PC-3 (cell line): ENCODE data around the genes RNF126, FSTL3 and PRSS57.

GRCh38 chr19:294449-294958 is 3.3 kb upstream of the PLPP2 start:
- RAMPAGE, long total RNA = no peak

DNA sequence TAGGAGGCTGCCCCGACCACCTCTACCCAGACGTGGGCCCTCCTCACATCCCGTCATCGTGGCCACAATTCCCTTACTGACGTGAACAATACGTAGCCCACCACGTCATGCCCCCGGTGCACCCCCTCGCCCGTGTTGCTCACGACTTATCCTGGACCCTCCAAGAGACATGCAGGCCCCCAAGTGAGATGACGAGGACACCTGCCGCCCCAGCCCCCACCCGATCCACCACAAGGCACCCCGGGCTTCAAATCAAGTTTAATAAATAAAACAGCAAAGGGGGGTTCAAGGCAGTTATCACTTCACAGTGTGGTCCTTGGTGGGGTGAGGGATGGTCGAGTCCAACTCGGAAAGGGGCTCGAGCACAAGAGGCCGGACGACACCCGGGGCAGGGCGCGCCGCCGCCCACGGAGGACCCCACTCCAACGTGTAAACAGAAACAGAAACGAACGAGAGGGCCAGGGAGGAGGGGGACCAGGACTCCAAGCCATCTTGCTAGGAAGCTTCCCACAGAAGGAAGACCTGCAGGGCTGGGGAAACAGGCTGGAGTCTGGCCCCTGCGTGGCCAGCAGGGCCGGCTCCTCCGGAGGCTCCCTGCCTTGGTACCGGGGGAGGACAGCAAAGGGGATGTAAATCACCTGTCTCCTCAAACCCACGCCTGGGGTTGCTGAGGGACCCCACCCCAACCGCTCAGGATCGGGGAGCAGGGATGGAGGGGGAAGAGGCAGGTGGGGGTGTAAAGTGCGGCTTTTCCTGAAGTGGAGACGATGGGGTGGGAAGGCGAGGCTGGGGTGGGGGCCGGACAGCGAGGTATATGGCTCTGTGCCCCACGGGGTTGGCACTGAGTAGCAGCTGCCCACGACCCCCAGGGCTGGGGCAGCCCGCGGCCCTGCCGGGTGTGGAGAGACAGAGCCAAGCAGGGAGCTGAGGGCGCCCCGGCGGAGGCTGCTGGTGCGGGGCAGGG is 14.4 kb upstream of the PLPP2 start:
- RAMPAGE, long total RNA = no peak

DNA sequence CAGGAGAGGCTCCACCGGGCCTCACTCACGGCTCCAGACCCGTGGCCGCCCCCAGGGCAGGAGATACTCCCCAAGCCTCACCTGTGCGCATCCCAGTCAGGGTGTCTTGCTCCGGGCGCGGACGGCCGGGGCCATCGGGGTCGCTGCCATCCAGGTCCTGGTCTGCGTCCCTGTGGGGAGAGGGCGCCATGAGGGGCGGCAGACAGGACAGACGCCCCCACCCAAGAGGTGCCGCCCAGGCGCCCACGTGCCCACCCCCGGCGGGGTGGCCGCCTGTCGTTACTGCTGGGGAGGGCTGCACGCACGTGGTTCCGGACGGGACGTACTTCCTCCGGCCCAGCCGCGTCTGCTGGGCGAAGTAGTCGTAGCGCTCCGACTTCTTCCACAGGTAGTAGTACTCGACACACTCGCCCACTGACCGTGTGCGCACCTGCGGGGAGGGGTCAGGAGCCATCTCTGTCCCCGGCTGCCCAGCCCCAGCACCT is 17.3 kb upstream of the PLPP2 start:
- RAMPAGE, long total RNA = no peak

DNA sequence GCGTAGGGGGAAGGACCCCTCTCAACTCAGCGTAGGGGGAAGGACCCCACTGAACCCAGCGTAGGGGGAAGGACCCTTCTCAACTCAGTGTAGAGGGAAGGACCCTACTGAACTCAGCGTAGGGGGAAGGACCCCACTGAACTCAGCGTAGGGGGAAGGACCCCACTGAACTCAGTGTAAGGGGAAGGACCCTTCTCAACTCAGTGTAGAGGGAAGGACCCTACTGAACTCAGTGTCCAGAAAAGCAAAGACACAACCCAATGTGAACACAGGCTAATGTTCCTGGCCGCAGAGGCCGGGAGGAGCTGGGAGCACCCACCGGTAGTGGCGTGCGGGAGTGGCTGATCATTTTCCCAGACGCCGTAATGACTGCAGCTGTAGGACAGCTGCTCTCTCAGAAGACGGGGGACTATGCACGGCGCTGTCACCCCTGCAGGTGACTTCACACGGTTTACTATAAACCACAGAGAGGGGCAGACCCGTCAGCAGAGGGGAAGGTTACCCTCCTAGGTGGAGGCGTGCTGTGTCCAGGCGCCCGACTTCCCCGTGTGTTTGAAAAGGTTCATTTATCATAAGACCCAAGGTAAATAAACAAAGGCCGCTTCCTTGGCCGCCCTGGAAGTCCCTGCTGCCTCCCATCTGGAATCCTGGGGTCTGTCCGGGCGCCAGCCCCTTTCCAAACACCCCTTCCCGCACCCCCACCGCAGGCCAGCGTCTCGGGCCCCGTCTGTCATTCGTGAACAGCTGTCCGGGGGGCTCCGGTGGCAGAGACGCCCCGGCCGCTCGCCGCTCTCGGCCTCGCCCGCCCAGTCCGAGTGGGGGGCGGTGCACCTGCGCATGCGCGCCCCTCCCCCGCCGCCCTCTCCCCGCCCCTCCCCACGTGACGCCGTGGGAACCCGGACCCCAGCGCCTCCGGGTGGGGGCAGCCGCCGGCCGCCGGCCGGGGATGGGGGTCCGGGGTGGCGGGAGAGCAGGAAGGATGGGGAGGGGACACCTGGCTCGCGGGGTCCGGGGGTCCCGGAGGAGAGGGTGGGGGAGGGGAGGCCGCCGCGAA is 1.1 kb downstream of the SHC2 start:
- RAMPAGE, long total RNA = no peak

DNA sequence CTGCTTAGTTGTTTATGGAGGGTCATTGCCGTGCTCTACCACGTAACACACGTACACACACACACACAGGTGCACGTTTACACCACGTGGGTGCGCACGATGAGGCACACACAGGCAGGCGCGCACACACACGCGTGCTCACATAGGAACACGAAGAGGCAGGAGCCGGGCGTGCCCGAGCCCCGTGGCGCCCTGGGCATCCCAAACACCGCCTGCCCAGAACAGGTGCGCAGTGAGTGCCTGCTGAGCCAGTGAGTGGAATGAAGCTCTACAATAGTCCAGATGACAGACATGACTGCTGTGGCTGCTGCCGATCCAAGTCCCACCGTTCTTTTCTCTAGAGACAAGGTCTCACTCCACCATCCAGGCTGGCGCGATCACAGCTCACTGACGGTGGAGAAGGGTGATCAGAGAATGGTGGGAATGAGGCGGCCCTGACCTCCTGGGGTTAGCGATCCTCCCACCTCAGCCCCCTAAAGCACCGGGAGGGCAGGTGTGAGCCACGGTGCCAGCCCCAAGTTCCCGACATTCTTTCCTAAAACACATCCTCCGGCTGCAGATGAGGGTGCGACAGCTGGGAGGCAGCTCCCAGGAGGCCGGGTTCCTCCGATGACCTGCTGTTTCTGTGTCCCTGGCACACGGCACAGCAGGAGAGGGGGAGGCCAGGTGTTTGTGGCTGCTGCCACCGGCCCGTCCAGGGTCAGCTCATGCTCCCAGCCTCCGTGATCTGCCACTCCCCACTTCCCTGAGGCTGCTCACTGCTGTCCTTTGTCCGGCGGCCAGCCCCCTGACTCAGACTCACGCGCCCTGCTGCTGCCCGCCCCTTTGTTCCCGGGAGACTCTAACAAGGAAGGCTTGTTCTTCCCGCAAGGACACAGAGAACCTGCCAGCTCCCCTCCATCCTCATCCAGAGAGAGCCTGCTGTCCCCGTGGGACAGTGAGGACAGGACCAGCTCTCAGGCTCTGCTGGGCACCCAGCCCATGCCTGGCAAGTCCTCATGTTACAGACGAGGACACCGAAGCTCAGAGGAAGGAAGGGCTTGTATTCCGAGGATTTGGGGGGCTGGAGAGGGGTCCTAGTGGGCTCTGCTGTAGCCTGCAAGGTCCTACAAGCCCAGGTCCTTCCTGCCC is 10.7 kb upstream of the ODF3L2 start:
- RAMPAGE, long total RNA = no peak

- RAMPAGE, long total RNA = no peak
These were observed 825 bp downstream of the TPGS1 start for GRCh38 chr19:508078-508565.

DNA sequence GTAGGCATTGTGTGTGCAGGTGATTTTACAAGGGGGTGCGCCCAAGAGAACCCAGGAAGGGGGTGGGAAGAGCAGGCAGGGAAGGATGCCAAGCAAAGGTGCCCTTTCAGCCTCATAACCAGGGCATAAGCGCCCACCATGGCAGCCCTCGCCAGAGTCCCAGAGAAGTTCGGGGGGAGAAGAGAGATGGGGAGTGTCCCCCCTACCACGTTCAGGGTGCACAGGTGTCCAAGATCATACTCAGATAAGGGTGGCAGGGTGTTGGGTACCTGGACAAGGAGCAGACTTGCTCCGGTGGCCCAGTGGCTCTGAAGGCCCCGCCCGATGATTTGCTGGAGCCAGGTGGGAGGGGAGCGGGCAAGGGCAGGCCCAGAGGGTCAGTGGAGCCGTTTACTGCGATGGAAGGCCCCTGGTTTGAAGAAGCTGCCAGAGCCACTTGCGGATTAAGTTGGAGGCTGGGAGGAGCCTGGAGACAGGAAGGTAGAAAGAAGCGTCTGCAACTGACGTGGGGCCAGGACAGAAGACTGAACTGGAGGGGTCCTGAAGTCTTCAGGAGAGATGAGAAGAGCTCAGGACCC is 1.4 kb downstream of the TPGS1 start:
- RAMPAGE, long total RNA = no peak

DNA sequence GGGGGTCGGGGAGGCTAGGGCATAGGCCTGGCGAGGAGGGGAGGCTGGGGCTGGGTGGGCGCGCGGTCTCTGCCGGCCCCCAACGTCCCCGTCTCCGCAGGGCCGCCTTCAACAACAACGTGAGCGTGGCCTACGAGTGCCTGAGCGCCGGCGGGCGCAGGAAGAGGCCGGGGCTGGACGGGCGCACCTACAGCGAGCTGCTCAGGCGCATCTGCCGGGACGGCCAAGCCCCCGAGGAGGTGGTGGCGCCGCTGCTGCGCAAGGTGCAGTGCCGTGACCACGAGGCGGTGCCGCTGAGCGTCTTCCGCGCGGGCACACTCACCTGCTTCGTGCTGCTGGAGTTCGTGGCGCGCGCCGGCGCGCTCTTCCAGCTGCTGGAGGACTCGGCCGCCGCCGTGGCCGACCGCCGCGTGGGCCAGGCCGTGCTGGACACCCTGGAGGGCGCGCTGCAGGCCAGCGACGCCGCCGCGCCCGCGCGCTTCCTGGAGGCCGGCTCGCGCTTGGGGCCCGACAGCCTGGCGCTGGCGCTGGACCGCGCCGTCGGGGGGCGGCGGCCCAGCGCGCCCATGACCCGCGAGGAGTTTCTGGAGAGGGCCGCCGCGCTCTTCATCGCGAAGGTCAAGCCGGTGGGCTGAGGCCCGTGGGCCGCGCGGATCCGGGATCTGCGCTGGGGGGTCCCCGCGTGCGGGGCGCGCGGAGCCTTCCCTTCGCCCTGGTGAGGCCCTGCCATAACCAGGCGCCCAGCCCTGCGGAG is 11.7 kb downstream of the TPGS1 start:
- RAMPAGE, long total RNA = no peak

GRCh38 chr19:535572-536046 is 4.0 kb downstream of the CDC34 start:
- RAMPAGE, long total RNA = no peak

- RAMPAGE, long total RNA = no peak
These were observed 2.0 kb upstream of the GZMM start for GRCh38 chr19:541775-542252.

DNA sequence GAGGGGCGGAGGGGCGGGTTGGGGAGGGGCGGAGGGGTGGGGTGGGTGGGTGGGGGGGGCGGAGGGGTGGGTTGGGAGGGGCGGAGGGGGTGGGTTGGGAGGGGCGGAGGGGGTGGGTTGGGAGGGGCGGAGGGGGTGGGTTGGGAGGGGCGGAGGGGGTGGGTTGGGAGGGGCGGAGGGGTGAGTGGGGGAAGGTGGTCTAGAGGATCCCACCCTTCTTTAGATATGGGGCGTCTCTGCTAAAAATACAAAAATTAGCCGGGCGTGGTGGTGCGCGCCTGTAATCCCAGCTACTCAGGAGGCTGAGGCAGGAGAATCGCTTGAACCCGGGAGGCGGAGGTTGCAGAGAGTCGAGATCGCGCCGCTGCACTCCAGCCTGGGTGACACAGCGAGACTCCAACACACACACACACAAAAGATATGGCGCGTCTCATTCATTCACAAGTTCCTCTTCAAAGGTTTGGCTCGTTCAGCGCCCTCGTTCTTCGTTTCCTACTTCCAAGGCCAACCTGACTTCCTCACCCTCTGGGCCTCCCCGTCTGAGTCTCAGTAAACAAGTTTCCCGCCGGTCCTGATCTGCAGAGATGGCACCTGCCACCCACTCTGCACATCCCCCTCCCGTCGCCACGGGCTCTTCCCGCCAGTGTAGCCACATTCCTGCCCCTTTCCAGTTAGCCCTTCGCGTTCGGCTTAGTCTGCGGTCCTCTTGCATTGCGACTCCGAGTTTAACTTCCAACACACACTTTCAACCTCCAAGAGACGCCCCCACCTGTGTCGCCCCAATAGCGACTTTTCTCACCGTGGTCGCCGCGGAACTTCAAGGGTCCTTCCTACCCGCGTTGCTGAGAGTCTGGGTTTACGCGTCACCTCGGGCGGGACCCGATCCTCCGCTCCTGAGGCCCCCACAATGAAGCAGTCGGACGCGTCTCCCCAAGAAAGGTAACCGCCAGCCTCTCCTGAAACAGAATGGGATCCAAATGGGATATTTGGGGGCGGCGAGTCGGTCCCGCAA is 1.4 kb upstream of the BSG start:
- RAMPAGE, long total RNA = no peak

DNA sequence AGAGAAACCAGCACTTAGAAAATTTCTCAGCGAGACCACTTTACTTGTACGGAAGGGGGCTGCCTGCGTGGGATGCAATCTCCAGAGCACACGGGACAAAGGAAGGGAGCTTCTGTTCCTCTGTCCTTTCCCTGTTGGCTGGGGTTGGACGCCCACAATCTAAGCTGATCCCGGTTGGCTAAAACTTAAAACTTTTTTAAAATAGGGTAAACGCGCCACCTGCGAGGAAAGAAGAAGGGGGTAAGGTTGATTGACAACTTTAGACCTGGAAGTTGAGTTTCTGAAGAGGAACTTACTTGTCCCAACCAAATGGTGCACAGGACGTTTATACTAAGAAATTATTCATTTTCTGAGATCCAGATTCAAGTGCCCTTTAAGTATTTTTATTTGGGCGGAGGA is 744 bp upstream of the BSG start:
- RAMPAGE, long total RNA = start-site peak on the minus strand centred at position 92 of the sequence, 32 bp wide, 104 and 48 reads in 2 replicates

- RAMPAGE, long total RNA = no peak
These were observed at the start of gene RNF126 for GRCh38 chr19:663018-664103. Gene RNF126, minus strand, starts transcription at chr19:663214.

DNA sequence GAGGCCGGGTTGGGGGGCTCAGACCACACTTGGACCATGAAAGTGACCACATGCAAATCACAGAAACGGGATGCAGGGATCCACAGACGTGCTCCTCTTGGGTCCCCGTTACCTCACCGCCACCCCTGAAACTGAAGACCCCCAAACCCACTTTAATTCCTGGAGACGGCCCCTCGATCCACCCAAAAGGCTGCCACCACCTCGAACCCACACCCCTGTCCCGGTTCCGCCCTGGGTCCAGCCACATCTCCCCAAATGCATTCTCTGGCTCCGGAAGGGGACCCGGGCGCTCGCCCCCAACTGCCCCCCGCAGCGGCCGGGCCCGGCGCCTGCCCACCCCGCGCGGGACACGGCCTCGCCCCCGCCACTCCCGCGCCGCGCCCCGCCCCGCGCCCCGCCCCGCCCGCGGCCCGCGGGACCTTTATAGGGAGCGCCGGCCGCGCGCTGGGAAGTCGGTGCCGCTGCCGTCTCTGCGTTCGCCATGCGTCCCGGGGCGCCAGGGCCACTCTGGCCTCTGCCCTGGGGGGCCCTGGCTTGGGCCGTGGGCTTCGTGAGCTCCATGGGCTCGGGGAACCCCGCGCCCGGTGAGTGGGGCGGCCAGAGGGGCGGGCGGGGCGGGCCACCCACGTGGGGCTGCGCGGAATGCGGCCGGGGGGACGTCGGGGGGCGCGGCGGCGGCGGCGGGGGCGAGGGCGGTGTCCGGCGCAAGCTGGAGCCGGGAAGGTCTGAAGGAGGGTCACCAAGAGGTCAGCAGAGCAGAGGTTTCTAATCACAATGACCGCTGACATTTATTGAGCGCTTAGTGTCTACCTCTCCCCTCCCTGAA is at the start of gene FSTL3:
Gene FSTL3 (plus strand): TSS at position 450 of the 826 bp plus-strand sequence.
- RAMPAGE, long total RNA = no peak

GRCh38 chr19:677048-677558 is 911 bp downstream of the FSTL3 start:
- RAMPAGE, long total RNA = no peak

DNA sequence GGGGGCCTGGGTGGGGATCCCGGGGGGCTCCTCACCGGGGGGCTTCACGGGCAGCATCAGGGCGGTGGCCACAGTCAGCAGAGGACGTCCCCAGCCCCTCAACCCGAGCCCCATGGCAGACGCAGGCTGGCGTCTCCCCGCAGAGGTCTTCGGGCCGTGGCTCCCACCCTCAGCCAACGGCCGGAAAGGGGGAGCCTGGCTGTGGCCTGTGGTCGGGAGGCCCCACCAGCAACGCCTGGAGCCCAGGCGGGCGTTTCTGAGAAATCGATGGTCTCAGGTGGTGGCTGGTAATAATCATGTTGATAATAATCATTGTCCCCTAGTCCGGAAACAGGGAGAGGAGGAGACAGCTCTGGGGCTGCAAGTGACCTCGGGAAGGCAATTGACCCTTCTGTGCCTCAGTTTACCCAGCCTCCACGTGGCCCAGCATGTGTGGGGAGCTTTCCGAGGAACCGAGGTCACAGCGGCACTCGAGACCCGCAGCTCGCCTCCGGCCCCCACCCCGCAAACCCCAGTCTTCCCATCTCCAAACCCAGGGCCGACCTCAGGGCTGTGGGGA is at the start of gene PRSS57:
Gene PRSS57 (minus strand): TSS at position 136 of the 559 bp plus-strand sequence.
- RAMPAGE, long total RNA = no peak

DNA sequence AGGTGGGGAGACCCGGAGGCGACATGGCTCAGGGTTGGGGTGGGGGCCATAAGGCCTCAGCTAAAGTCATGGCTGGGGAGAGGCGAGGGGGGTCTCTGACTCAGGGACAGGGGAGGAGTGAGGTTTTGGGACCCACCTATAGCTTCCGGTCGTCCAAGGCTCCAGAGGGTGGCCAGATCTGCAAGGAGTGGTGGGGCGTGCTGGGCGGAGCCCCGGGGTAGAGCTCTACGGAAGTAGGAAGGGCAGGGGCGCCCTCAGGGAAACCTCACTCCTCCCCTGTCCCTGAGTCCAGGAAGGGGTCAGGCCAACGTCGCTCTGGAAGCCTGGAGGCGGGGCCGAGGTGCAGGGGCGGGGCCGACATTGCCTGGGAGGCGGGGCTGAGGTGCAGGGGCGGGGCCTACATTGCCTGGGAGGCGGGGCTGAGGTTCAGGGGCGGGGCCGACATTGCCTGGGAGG is 5.2 kb upstream of the PALM start:
- RAMPAGE, long total RNA = no peak

- RAMPAGE, long total RNA = no peak
These were observed 768 bp downstream of the MISP start for GRCh38 chr19:751494-752266.

- RAMPAGE, long total RNA = no peak
These were observed 14.2 kb downstream of the MISP start for GRCh38 chr19:764995-765666.

GRCh38 chr19:791588-792216 is 5.5 kb upstream of the PTBP1 start:
- RAMPAGE, long total RNA = no peak